Daoy (cell line): ENCODE data around the gene NR3C1.

DNA sequence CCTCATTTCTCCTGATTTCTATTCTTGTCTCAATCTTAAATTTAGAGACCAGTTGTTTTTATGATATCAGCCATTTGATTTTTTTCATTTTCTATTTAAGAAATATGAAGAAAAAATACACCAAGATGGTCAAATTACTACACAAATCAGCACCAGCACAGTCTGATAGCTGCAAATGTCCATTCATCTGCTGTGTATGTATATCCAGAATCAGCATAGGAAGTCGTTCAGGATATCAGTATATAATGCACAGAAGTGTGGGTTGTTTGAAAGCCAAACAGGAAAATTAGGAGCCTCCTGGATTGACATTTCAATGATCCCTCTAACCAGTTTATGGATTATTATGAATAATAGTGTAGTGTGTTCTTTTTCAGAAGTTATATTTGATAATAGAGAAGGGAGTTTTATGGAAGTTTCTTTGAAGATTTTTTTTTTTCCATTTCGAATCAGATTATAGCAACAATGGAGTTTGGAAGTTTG, 44.6 kb downstream of the NDFIP1 start:
- RAMPAGE, long total RNA, result no peak

GRCh38 chr5:142174993-142175579, 66.5 kb downstream of the NDFIP1 start:
- RAMPAGE, long total RNA, result no peak

DNA sequence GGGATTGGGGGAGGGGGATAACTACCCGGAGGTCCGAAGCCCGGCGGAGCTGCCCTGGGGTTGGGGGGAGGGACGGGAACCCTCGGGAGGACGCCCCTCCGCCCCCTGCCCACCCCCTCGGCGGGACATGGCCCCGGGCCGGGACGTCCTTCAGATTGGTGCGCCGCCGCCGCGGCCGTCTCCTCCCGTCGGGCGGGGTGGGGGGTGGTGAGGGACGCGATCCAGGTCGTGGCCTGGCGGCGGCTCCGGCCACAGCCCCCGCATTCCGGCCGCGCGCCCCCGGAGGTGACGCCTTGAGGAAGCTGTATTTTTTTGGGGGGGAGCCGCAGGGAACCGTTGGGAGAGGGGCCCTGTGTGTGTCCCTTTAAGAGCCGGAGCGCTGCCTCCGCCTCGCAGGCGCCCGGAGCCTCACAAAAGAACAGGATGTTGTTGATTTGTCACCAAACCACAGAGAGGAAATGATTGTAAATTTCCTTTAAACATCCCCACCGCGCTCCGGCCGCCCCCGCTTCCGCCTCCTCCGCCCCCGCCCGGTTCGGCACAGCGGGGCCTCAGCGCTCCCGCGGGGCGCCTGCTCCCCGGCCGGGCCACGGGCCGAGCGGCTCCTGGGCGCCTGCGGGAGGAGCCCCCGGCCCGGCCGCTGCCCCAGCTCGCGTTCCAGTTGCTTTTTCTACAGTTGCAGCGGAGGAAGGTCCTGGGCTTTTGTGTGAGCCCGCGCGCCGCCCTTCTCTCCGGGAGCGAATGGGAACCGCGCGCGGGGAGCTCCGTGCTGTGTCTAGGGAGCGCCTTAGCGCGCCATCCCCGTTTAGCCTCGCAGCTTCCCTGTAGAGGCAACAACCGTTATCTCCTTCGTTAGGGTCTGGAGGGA, 32.1 kb upstream of the SPRY4 start:
- RAMPAGE, long total RNA, result no peak

- RAMPAGE, long total RNA, result no peak
Observed at GRCh38 chr5:142551360-142552159, 134.3 kb downstream of the FGF1 start.

DNA sequence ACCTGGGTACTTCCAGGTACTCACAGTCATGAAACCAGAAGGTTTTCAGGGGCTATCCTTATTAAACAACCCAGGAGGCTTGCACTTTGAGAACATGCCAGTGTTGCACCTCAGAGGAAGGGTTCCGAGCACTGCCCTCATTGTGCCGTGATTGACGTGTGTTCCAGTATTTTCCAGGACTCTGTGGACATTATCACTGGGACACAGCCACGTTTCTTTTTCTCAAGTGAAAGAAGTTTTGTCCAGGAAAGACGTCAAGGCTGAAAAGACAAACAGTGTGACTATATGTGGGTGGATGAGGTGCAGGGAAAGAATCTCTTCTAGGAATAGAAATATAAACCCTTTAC, 117.3 kb downstream of the FGF1 start:
- RAMPAGE, long total RNA, result no peak

- RAMPAGE, long total RNA, result no peak
Observed at GRCh38 chr5:142605769-142606046, 80.2 kb downstream of the FGF1 start.

DNA sequence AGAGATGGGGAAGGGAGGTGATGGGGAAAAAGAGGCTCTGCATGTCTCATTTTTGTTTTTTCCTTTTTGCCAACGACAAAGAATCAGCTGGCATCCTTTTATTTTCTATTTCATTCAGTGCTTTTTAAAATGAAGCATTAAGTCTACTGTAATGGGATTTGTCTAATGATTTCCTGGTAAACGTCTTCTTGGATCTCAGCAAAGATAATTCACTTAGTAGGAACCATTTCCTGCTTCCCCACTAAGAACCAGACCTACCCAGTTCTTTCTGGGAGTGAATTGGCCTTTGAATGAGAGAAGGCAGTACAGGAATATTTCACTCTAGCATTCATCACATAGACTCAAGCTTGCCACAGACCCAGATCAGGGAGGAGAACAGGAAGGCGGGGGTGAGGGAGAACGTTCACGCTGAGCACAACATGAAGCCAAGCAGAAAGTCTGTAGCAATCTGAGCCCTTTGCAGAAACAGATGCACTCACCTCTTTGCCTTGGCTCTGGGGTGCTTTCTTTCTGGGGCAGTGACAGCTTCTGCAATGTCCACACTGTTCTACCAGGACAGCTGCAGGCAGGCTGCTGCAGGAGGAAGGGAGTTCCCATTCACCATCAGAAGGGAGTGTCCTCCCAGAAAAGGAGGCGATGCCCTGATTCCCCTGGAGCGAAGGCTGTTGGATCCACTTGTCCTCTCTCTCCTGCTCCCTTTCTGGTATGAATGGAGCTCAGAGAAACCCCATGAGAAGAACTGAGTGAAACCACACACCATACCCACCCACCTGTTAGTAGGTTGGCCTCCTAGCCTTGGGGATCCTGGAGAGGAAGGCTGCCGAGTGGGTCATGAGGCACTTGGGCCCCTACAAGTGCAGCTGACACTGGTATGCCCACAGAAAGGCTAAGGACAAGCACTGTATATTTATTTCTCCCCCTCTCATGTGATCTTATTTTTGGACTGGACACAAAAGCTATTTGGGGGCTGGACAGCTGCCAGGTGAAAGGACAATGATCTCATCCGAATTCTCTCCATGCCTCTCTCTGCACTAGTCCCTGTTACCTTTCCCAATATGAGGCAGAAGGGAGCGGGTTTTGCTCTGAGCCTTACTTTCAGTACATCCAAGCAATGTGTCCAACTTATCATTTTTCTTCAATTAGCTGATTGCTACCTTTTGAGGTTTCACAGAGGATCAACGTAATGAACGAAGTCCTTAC, 11.7 kb upstream of the FGF1 start:
- RAMPAGE, long total RNA, result no peak

DNA sequence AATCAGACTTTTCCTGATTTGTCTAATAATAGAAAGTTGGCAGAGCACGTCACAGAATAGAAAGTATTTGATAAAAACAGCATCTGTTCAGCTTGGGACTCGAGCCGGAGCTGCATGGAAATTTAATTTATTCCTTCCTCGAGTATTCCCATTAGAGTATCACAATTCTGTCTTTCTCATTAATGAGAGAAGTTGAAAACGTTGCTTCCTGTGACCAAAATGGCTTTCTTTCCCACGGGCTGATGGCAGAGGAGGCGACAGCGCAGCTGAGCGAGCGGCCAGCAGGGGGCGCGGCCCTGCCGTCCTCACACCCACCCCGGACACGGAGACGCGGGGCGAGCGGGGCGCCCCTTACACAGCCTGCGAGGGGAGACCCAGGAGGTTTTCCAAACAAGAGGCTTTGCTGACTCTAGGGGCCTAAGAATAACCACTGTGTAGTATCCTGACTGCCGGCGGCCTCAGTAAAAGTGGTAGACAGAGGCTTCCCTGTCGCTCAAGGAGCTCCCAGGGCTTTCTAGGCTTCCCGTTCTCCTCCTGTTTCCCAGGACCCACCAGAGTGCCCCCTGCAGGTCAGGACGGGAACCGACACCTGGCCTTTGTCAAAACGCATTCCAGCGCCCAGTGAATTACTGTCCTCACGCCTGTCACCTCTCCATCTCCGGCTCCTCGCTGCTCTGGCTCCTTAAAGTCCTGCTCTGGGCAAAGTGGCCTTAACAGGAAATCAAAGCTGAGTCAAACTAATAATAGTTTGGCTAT, 27.3 kb upstream of the FGF1 start:
- RAMPAGE, long total RNA, result no peak

DNA sequence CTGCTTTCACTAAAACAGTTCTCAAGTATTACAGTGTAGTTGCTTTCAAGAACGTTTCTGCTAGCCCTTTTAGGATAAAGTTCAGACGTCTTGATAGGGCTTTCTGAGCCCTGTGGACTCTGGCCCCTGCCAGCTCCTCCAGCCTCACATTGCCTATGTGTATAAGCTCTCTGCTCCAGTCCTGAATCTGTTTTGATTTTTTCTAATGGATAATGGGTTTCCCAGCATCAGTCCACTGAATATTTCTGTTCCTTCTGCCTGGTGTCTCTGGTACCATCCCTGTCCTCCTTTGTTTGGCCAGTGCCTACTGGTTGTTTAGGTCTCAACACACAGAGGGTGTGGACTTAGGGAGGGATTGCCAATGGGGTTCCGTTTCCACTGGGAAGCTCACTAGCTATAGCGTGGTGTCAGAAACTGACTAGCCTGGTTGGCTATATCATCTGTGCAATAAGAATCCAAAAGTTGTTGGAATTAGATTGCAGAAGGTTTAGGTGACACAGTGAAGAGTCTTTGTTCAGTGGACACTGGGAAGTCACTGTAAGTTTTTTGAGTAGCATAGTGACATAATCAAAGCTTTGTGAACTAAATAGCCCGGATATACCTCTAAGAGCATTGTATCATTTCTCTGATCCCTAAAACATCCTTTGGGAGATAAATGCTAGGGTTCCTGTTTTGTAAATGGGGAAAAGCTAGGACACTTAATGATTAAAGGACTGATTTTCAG, 26.5 kb downstream of the ARHGAP26 start:
- RAMPAGE, long total RNA, result no peak

- RAMPAGE, long total RNA, result no peak
Observed at GRCh38 chr5:142857263-142857772, 87.1 kb downstream of the ARHGAP26 start.

GRCh38 chr5:142860895-142861644, 90.9 kb downstream of the ARHGAP26 start:
- RAMPAGE, long total RNA, result no peak

- RAMPAGE, long total RNA, result no peak
Observed at GRCh38 chr5:142884812-142885514, 114.8 kb downstream of the ARHGAP26 start.

GRCh38 chr5:142976853-142977329, 206.7 kb downstream of the ARHGAP26 start:
- RAMPAGE, long total RNA, result no peak

- RAMPAGE, long total RNA, result no peak
Observed at GRCh38 chr5:142993778-142994384, 223.7 kb downstream of the ARHGAP26 start.

DNA sequence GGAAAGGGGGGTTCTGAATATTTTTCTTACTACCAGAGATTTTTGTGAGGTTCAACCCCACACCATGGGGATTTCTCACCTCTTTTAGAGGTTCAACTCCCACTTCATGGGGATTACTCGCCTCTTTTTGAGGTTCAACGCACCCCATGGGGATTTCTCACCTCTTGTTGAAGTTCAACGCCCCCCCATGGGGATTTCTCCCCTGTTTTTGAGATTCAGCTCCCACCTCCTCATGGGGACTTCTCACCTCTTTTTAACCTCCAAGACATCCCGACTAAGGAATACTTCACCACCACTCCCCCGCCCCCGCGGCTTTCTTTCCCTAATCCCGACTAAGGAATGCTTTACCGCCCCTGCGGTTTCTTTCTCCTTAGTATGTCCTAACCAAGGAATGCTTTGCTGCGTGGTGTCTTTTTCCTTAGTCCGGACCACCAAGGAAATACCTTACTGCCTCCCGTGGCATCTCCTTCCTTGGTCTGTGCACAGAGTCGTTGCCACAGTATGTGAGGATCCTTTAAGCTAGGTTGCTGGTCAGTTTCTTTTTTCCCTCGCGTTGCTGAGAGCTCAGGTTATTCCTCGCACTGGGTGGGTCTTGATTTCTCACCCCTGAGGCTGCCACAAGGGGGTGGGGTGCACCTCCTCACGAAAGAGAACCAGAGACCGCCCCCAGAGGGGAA, 309.5 kb downstream of the NR3C1 start:
- RAMPAGE, long total RNA, result no peak

DNA sequence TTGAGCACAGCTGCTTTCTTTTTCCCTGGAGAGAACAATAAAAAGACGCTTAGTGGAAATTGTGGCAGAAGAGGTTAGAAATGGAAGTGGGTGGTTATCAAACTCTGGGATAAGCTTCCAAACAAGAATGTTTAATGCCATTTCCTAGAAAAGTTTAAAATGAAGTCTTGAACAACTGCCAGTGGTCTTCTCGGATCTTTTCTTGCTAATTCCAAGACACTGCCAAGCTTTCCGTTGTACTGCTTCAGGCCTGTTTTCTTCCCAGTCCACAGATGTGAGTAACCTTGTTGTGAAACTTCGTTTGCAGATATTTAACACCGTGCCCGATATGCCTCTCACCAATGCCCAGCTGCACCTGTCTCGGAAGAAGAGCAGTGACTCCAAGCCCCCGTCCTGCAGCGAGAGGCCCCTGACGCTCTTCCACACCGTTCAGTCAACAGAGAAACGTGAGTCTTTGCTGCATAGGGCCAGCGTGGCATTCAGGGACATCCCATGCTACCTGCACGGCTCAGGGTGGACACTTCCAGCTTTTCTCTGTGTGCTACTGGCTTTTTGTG, 269.7 kb downstream of the NR3C1 start:
- RAMPAGE, long total RNA, result no peak

- RAMPAGE, long total RNA, result no peak
Observed at GRCh38 chr5:143166078-143166584, 237.4 kb downstream of the NR3C1 start.

GRCh38 chr5:143207438-143208230, 195.9 kb downstream of the NR3C1 start:
- RAMPAGE, long total RNA, result no peak

GRCh38 chr5:143387320-143388170, 15.9 kb downstream of the NR3C1 start:
- RAMPAGE, long total RNA, result no peak

GRCh38 chr5:143403165-143404178, at the start of gene NR3C1:
NR3C1 (minus strand) TSS chr5:143403686.
- RAMPAGE, long total RNA, result no peak